Ishikawa (cell line): ENCODE data around the gene CAP2.

GRCh38 chr6:16986134-16986490 lies 115.7 kb upstream of the STMND1 start:
- RRBS, result no CpG with 5 or more reads among the region's 3 CpGs

DNA sequence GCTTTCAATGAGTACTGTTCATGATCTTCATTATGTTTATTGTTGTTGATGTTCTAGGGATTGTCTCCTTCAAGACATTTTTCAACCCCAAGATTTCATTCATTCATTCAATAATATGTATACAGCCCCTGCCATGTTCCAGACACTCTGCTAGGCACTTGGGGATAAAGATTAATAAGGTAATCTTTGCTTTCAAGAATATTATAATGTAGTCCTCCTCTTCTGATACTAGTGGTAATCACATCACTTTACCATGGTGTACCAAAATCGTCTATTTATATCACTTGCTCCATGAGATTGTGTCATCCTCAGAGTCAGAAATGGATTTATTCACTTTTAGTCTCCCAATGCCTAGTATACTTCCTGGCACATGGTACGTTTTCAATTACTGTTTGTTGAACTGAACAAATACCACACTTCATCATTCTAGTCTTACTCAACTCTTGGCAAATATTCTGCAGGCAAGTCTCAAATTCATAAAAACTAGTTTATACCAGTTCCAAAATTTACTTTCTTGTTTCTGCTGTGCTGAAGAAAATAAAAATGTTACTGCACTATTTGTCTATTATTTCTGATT lies 102.5 kb upstream of the STMND1 start:
- RRBS, result no CpG with 5 or more reads among the region's 2 CpGs

DNA sequence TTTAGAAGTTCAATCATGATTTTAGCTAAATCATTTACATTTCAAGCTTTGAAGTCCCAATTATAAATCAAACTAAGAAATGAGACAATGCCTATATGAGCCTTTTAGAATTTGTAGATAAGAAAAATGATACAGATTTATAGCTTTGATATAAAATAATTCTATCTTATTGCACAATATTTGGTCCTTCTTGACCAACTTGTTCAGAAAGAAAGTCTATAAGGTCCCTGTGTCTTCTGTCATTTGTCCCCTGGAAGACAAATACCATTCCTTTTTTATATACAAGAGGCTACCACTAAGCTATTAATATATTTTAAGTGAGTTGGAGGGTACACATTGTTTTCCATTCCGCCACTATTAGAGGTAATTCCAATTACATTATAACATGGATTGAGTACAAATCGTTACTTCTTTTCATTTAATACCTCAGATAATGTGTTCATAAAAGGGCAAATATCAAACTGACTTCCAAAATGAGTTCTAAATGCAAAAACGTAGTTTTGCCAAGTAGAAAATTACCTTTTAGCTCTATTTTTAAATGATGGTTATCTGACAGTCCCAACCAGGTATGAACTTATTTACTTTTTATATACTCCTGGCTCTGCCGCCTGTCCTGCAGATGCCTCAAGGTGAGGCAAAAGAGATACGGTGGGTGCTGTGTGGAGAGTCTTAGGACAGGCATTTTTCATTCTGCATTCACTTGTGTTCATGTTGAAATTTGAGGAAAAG lies 16.6 kb downstream of the RBM24 start:
- RRBS, result no CpG with 5 or more reads among the region's 5 CpGs

- RRBS, result 3% methylated on average over 4 of the region's 32 CpGs
These were observed at the start of gene CAP2 for GRCh38 chr6:17392947-17393790. Gene CAP2 (plus strand): TSS chr6:17393595.

GRCh38 chr6:17429605-17429945 lies 36.2 kb downstream of the CAP2 start:
- RRBS, result no CpG with 5 or more reads among the region's 3 CpGs

DNA sequence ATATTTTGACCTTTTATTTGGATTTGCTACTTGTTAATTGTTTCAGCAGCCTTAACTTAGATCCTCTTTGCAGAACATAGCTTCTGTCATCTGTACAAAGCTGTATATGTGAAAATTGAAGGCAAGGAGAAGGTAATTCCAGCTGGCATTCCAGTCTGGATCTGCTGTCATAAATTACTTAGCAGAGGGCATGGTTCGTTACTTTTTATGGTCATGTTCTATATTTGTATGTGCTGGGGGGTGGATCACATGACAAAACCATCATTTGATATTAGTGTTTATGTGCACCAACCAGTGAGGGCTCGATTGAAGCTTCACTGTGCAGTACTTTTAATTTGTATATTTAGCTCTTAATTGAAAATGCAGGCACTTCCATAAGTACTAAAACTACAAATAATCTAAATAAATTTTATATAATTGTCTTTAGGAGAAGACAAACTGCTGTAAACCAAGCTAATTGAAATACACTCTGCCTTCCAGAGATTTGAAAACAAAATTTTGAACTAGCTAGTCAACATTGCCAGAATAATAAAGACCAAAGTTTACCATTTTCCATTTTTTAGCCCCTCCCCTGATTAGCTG lies 80.2 kb downstream of the CAP2 start:
- RRBS, result no CpG with 5 or more reads among the region's 2 CpGs

DNA sequence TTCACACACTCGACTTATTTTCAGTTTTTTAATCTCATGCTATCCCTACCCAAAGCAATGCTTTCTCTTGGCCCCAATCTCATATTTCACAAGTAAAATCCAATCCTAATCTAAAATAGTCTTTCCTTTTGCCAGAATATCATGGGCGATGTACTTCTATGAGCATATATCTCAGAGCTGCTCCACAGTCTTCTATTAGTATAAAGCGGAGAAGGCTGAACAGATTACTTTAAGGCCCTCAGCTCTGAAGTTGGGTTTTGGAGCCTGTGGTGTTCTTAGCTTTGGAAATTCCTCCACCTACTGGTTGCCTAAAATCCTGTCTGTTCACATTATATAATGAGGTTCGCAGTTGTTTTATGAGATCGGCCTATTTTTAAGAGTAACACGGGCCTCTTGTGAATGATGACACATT lies 16.0 kb upstream of the FAM8A1 start:
- RRBS, result no CpG with 5 or more reads among the region's 6 CpGs

DNA sequence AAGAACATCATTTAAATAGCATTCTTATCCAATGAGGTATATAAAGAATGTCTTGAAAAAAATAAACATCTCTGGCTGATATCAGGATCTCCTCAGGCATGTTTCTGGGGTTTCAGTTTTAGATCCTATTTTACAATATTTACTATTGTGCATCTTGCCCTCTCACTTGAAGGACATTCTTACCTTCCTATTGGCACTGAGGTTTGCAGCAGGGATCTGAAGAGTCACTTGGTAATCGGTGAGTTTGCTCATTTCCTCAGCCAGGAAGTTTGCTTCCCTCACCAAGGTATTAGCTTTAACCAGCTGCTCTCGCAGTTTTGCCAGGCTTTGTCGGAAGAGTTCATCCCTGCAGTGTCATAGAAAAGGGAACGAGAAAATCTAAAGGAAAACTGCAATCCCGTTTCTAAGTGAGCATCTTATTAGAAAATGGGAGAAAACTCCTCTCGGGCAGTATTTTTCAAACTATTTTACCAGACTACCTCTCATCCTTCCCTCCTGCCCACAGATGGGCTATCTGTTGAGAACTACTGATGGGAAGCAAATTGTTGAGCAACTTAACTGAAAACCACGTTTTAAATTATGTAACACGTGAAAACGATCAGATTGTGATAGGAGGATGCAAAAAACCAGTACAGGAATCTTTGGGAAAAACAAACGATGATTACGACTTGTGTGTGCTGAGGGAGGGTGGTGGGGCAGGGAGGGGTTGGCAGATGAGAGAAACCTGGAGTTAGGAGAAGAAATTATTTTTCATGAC lies 102.0 kb upstream of the NUP153 start:
- RRBS, result no CpG with 5 or more reads among the region's 11 CpGs

GRCh38 chr6:17836741-17837303 lies 130.1 kb upstream of the NUP153 start:
- RRBS, result no CpG with 5 or more reads among the region's 9 CpGs

DNA sequence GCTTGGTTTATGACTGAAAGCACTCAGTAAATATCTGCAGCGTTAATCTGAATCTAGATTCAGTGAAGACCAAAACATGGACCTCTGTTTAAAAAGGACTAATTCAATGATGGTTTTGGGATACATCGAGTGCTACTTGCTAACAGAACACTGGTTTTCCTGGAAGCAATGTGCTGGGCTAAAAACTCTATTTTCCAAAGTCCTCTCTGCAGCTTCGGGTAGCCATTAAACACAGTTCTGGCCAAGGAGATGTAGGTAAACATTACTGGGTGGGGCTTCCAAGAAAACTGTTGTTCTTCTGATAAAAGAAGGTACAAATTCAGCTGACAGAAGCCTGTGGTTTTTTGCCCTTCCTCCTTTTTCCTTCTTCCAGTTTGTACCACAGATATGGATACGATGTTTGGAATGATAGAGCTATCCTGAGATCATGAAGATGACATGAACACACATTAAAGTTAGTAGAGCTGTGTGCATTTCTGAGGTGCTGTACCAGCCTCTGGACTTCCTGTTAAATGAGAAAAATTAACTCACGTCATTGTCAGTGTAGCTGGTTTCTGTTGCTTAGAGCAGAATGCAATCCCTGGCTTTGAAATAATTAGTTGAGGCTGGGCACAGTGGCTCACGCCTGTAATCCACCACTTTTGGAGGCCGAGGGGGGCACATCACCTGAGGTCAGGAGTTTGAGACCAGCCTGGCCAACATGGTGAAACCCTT lies 136.6 kb upstream of the NUP153 start:
- RRBS, result no CpG with 5 or more reads among the region's 7 CpGs

DNA sequence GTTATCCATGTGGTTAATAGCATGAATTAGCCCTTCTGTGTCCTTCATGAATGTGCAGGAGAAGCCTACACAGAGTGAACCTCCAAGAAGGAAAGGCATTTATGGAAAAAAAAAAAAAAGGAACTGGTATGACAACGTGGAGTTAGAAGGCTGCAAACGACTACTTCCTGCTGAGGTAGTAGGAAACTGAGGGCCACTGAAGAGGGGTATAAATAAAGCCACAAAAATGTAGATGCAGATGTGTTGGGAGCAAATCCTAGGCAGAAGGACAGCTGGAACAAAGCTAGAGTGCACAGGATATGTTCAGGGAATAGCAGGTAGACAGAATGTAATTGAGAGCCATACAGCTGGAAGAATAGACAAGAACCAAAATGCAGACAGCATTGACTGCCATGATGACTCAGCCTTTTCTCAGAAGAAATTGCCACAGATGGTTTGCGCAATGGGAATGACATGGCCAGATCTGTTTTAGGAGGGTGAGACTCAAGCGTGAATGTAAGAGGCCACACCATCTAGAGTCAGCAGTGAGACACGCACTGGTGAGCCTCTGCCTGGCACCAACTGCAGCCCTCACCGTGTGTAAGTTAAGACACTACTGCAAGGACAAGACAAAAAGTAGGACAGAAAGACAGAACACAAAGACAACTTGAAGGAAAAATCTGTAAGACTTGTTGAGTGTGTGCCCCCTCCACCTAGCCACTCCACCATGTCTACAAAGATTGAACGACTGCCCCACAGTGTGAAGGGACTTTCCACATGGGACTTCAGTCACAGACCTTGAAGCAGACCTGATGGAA lies 79.8 kb downstream of the KIF13A start:
- RRBS, result no CpG with 5 or more reads among the region's 7 CpGs

DNA sequence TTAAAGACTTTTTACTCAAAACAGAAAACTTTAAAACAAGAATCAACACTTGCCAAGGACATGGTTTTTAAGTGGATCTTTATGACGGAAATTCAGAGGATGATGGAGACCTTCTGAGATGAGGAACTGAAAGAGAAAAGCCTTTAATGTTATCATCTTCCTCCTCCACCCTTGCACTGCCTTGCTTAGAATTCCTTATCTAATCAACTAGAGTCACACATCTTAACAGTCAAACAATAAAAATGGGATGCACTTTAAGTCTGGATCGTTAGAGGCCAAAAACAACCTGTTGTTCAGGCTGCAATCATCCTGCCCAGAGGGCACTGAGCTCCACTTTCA lies 66.0 kb upstream of the KIF13A start:
- RRBS, result no CpG with 5 or more reads among the region's 2 CpGs

GRCh38 chr6:18152722-18153671 lies 1.9 kb downstream of the TPMT start:
- RRBS, result no CpG with 5 or more reads among the region's 3 CpGs

- RRBS, result no CpG with 5 or more reads among the region's 3 CpGs
These were observed 197.9 kb downstream of the RNF144B start for GRCh38 chr6:18584982-18585430.

DNA sequence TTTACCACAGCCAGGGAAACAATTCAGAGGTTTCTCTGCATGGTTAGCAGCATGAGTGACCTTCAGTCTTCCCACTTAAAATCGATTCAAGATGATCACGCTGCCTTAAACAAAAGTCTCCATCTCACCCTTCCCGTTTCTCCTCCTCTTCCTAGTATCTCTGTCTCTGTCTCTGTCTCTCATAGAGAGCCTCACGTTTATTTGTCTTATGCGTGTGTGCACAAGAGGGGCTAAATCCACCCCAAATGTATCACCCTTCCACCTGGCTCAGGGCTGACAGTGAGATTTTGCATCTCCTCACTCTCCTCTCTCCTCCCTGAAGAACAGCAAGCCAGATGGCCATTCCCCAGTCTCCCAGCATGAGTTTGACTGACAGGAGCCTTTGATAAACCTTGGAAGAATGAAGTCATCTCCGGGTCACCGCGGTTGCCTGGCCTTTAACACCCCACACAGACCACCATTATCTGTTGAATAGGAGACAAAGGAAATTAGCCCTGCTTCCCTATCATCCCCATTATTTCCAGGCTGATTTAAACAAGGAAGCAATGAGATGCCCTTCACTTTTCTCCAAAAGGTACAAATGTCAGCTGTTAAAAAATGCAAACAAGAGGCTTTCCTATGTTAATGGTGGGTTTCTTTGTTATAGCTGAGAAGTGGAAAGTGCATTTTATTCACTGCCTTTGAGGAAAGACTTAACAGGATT lies 525.0 kb upstream of the ID4 start:
- RRBS, result no CpG with 5 or more reads among the region's 8 CpGs

GRCh38 chr6:19837662-19837779 lies 351 bp downstream of the ID4 start:
- RRBS, result 1% methylated on average over 11 of the region's 20 CpGs

- RRBS, result no CpG with 5 or more reads among the region's 8 CpGs
These were observed 8.4 kb downstream of the ID4 start for GRCh38 chr6:19845517-19846051.

- RRBS, result no CpG with 5 or more reads among the region's 3 CpGs
These were observed 82.5 kb downstream of the MBOAT1 start for GRCh38 chr6:20129708-20130267.

GRCh38 chr6:20144444-20145091 lies 67.7 kb downstream of the MBOAT1 start:
- RRBS, result no CpG with 5 or more reads among the region's 1 CpG

DNA sequence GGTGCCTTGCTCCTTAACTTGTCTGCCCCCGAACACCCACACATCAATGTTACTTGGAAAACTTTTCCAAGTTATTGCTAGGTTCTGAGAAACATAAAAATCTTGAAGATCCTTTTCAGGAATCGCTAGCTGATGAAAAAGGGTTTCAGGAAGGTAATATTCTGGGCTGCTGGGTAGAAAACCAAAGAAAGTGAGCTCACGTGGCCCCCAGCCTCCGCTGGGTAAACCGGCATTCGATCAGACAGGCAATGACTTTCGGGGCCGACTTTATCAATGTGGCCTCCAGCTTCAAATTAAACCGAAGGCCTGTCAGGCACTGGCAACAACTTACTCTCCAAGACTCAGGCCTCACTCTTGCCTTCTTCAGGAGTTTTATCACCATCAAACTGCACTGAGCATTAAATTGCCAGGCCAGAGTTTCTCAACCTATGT lies 878 bp upstream of the MBOAT1 start:
- RRBS, result no CpG with 5 or more reads among the region's 9 CpGs